Mesenchymal stem cell of adipose (primary cell): ENCODE measurements around a stretch of chr6.

DNA sequence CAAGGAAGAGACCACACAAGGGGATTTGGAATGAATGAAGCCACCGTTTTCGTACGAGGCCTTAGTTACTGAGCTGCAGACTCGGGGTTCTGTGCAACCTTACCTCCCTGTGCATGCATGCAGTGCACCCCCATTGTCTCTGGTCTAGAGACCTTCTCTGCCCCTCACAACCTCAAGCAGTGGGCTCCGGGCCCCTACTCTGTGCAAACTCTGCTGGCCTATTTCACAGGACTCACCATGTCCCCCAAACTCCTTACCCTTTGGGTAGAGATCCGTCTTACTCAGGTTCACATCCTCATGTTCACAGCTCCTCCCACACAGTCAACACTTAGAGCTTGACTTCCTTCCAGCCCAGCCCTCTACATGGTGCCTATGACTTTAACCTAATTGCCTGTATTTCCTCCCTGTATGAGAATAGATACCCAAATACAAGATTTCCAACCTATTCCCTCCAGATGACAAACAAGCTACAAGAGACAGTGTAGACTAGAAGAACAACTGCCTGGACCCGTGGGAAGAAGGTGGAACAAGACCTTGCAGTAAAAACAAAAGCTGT lies 528.6 kb upstream of the JARID2 start:
- CAGE, long polyA plus RNA = no peak

DNA sequence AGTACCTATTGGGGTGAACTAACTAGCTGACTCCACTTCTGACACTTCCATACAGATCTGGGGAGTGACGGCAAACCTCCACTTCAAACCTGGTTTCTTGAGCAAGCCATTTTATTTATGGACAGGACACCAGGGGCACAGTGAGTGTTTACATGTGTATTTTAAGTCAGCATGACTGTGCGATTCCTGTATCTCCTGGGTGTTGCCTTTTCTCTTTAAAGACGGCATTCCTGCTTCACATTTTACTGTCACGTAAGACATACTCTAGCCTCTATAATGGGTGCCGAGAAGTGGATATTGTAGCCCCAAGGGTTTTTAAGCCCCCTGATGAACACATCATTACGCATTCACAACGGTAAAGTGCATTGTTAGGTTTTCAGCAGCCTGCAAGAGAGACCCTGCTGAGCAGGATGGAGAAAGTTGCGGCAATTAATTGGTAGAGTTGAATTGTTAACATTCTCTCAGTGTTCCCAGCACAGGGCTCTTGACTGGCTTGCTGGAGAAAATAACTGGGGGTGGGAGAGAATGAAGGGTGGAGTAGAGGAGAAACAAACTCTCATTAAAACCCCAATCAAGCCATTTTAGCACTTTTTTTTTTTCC lies 468.3 kb upstream of the JARID2 start:
- CAGE, long polyA plus RNA = no peak

GRCh38 chr6:14784615-14785419 lies 461.1 kb upstream of the JARID2 start:
- CAGE, long polyA plus RNA = no peak

DNA sequence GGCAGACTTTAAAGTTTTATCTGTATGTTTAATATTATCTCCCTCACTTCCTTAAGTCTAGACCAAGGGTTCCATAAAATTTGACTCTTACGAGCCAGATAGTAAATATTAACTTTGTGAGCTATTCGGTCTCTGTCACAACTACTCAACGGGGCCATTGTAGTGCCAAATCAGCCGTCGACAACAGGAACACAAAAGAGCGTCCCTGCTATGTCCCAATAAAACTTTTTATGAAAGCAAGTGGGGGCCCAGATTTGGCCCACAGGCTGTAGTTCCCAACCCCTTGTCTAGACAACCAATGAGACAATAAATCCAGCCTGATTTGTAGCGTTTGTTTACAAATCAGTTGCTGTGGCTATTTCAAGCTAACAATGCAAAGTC lies 356.3 kb upstream of the JARID2 start:
- CAGE, long polyA plus RNA = no peak

DNA sequence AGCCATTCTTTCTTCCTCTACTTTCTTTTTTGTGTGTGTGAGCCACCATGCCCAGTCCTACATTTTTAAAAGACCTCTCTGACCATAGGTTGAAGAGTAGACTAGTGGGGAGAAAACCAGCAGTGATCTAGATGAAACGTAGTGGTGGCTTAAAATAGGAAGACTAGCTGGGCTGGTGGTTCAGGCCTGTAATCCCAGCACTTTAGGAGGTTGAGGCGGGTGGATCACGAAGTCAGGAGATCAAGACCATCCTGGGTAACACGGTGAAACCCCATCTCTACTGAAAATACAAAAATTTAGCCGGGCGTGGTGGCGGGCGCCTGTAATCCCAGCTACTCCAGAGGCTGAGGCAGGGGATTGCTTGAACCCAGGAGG lies 34.8 kb upstream of the JARID2 start:
- CAGE, long polyA plus RNA = no peak

DNA sequence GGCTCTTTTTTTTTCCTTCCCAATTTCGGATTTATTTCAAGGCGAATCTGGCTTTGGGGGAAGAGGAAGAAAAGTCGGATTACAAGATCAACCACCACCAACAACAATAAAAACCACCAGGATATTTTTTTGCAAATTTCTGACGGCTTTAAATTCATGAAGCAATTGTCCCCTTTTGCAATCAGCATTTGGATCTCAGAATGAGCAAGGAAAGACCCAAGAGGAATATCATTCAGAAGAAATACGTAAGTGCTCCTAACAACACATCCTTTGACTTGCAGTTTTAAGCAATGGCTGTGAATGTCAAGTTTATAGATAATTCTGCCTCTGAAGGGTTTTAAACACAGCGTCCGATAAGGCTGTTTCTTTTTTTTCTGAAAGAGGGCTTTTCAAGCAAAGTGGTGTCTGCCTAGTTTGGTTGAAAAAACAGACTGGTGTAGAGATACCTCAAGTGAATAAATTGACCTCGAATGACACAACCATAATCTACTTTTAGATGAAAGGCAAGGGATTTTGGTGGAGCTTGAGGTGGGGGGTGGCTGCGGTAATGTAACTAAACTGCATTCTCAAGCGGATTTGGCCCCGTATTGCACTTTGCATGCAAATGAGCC lies 576 bp downstream of the JARID2 start:
- CAGE, long polyA plus RNA = no peak

GRCh38 chr6:15253575-15254746 lies 8.1 kb downstream of the JARID2 start:
- CAGE, long polyA plus RNA = no peak

DNA sequence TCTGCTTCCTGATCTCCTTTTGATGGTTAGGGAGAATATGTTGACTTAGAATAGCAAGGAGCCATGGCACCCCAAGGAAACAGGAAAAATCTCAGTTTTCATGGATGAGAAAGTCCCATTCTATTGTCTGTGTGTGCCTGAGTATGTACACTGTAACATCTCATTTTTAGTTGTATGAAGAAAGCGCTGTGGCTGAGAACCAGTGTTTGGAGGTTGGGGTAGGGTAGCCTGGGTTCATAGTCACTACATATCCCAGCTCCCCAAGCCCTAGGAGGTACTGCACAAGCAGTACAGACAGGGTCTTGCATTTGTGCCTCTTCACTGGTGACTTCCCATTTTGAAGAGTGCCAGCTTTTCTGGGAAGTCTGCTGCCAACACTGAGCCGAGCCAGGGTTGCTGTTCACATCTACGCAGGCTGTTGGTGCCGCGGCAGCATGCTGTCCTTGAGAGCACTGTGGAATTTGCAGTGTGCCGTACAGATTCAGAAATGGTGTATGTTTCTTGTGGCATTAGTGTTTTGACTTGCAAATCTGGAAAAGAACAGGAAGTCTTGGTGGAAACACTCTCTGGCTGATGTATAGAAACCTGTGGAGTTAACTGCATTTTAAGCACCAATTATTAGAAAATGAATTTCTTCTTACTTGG lies 67.4 kb downstream of the JARID2 start:
- CAGE, long polyA plus RNA = no peak

DNA sequence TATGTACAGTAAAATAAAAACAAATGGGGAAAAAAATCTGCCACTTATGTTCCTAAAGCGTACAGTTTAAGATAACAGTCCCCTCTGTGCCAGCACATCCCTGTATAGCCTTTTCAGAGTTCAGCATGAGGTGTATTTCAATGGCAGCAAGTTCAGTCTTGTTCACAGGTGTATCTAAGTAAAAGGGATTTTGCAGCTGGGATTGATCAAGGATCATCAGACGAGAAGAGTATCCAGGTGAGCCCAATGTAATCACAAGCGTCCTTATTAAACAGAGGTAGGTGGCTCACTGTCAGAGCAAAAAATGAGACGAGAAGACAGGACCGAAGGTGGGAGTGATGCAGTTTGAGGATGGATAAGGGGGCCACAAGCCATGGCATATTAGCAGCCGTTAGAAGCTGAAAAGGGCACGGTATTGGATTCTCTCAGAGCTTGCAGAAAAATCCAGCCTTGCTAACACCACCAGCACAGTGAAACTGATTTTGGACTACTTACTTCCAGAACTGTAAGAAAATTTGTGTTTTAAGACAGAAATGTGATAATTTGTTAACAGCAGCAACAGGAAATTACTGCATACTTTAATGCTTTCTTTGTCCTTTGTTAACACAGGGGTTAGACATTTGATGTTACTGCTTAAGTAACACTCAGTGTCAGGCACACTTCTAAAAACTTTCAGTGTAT lies 108.2 kb downstream of the JARID2 start:
- CAGE, long polyA plus RNA = no peak

DNA sequence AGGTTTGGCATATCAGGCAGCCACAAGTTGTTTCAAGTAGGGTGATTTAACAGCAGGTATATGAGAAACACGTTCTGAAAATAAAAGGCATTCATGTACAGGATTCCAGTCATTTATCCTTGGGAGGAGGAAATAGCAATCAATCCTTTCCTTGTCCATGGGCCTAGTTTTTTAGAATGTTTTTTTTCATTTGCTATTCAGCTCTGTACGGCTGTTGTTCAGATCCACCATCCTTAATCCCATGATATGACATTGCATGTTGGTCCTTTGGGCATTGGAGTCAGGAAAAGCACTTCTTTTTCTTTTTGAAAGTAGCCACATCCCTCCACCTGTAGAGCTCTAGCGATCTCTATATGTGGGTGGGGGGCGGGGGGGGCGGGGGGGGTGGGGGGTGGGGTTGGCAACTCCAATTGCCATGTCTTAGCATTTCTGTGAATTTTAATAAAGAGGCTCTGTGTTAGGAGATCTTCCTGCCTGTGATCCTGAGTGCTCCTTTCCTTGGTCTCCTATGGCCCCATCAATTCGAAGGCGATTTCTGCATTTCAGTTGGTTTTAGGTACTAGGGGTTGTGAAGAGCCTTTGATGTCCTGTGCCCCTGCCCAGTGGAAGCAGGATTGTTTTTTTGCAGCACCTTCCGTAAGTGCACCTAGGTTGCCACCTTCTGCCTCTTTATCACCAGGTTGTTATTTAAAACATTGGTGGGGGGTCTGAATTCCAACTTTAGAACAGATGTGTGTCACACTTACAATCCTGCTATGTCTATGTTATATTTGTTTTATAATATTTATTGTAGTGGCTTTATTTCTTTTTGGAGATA lies 120.5 kb downstream of the JARID2 start:
- CAGE, long polyA plus RNA = no peak

GRCh38 chr6:15420697-15421432 lies 175.0 kb downstream of the JARID2 start:
- CAGE, long polyA plus RNA = no peak

- CAGE, long polyA plus RNA = no peak
These were observed 190.2 kb downstream of the DTNBP1 start for GRCh38 chr6:15472685-15472994.

DNA sequence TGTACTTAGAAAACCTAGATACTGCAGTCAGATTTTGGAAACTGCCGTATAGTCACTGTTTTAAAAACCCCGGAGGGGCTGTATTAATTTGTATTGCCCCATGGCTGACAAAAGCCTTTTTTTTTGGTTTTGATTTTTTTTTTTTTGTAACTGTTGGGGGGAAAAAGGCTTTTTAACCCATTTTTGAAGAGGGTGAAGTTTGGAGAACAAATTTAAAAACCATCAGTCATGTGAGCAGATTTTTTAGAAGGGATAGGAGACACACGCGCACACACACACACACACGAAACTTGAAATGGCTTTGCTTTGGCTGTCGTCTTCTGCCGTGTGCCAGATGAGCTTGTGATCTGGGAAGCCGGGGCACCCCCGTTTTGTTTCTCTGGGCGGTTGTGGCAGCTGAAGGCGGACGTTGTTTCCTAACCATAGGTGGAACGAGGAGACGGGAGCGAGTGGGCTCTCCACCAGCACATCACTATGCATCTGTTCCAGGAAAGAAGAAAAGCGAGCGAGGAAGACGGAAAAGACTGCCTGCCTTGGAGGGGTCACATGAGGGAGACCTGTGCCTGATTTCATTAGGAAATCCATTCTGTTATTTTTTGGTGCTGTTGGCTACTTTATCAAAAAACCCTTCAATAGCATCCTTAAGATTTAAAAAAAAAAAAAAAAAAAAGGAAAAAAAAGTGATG lies 142.3 kb downstream of the DTNBP1 start:
- CAGE, long polyA plus RNA = no peak

DNA sequence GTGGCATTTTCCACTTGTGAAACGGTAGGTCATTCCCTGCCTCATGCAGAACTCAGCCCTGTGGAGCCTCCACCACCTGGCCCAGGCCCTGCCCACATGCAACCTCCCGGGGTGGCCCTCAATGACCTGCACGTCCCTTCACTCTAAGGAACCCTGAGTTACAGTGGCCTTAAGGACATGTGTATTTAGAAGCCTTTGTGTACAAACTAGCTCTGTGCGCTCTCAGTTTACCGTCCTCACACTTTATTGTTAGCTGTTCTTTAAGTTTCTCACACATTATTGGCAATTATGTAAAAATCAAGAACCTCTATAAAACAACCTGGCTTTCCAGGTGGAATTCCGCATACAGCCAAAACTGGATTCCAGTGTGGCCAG lies 140.3 kb downstream of the DTNBP1 start:
- CAGE, long polyA plus RNA = no peak

DNA sequence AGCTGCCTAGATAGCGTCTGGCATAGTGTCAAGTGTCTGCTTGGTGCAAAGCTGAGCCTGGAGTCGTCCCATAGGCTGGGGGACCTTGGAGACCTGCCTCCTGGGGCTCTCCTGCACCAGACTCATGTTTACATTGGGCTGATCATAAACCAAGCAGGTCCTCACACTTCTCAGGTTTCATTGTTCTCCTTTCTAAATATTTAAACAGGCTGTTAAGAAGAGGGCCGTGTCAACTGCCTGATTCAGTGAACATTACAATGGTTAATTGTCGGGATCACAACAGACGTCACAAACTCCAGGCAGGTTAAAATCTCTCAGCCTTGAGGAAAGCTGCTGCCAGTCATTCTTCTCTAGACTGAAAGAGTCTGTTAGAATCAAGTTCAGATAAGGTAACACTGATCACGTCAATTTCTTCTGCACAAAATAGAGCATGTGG lies 179.5 kb upstream of the MYLIP start:
- CAGE, long polyA plus RNA = no peak

- CAGE, long polyA plus RNA = no peak
These were observed 134.0 kb upstream of the MYLIP start for GRCh38 chr6:15994846-15995285.

DNA sequence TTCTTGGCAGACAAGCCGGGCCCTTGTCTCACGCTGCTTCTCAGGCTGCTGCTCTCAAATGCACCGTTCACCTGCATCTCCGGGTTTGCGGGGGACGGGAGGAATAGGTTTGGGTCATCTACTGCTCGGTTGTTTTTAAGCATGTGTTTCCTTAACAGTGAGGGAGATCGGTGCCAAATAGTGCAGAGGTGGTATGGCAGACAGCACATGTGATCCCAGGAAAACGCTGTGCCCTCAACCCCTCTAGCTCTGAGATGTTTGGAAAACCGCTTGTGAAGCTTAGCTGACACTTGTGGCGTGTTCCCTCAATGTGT lies 911 bp downstream of the MYLIP start:
- CAGE, long polyA plus RNA = no peak

DNA sequence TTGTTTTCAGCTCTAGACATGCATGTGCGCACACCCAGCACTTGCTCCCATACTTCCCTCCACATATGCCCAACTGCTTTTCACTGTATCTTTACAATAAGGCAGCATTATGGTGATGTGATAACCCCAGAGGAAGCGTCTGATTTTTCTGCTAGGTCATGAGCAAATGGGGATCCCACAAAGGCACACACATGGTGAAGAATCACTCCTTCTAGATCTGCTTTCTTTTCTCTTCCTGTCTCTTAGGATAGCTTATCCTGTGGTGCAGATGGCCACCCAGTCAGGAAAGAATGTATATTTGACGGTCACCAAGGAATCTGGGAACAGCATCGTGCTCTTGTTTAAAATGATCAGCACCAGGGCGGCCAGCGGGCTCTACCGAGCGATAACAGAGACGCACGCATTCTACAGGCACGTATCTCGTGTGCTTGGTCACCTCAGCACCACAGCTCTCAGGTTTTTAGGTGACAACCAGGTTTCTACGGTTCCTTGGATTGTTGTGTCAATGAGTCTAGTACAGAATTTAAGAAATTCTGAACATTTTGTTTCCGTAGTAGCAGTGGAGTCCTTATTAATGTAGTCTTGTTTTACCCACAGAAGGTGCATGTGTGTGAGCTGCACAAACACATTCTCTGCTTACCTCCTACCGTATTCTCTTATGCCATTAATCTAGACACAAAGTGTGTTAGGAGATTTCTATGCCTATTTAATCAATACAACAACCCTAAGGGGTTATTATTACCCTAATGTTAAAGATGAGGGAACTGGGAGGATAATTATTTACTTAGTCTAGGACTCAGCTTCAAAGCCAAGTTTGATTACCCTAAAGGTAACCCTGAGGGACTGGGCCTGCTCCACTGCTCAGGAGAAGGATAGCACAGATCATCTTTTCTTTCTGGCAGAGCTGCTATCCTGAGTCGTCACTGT lies 14.8 kb downstream of the MYLIP start:
- CAGE, long polyA plus RNA = no peak

DNA sequence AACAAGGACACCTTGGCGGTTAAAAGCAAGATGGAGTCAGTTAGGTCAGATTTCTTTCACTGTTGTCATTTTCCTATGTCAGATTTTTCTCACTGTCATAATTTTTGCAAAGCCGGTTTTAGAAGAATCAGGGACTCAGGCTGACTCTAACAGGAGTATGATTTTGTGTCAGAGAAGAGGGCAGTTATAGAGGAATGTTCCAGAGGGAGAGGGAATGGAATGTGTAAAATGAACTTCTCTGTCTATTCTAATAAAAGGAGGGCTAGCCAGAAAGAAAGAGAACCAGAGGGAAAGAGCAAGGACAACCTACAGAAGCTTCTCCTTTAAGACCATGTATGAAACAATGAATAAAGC lies 2.2 kb upstream of the GMPR start:
- CAGE, long polyA plus RNA = no peak

DNA sequence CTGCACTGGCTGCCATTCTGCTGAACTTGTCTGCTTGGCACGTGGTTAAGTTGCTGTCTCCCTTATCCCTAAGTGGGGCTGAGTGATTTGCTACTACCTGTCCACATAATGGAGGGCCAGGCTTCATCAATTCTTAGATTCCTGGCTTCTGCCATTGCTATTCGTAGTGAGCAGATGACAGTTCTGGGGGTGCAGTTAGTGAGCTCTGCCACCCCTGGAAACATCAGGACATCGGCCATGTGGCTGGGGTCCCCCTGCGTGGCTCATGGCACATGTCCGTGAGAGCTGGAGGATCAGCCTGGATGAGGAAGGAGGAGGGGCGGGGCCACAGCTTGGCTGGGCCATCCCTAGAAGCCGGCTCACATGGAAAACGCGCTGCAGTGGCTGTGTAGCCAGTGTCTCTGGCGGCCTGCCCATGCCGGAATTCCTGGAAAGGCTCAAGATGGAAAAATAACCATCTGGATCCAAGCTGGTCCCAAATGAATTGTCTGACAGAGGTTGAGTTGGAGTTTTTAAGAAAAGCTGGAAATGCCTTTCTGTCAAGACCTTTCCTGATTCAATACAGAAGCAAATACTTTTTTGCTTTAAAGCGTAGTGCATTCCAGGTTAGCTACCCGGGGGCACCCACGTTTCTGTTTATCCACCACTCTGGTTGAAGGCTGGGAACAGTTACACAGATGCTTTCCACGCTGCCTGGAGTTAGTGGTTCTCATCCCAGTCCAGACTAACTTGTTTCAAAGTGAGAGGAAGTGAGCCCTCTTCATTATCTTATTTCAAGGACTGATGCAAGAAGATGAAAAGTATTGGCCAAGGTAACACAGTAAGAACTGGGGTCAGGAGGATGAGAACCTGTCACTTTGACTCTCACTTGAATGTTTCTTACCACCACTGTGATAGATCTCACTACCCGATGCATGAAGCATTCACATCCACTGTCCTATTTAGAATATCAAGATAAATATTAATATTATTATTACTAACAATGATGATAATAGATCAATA lies 99.0 kb downstream of the GMPR start:
- CAGE, long polyA plus RNA = no peak